WTC11 (cell line): ENCODE data around the genes BARD1 and MARCHF4.

DNA sequence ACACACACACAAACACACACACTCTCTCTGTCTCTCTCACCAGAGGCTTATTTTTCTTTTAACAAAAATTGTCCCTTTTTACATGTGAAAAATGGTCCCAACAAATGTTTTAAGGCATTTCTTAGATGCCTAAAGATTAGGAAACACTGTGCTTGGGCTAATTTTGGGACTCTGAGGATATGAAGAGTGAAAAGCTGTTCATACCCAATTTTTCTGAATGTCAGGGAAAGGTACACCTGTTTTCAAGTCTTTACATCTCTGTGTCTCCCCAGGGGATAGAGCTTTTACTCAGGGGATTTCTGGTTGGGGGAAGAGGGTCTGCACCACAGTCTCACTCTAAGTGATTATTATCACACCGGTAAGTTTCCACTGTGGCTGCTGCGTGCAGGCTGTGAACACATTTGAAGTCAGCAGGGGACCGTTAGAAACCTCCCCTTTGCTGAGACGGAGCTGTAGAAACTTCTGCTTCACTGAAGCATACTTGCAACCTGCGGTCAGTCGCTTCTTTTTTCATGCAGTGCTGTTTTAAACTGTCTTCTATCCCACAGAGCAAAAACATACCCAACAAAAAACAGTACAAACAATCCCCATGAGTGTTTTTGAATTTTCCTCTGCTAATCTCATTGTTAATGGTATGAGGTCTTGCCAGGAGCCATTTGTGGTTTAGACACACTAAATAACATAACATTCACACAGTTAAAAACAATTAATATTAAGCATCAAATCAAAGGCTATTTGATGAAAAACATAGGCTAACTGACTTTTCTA lies 51.2 kb upstream of the SPAG16 start:
- PRO-cap, result no peak

- PRO-cap, result no peak
These were observed 45.3 kb upstream of the SPAG16 start for GRCh38 chr2:213238653-213239659.

GRCh38 chr2:214799745-214800308 lies 9.7 kb downstream of the BARD1 start:
- PRO-cap, result no peak

GRCh38 chr2:214809329-214810431 lies at the start of gene BARD1:
Gene BARD1, minus strand, starts transcription at chr2:214809683.
- PRO-cap, result unidirectional peak, minus-strand start at chr2:214809585; unidirectional peak, minus-strand start at chr2:214809683; unidirectional peak, minus-strand start at chr2:214809711; bidirectional peak, plus-strand start at chr2:214810275, minus-strand start at chr2:214810135

DNA sequence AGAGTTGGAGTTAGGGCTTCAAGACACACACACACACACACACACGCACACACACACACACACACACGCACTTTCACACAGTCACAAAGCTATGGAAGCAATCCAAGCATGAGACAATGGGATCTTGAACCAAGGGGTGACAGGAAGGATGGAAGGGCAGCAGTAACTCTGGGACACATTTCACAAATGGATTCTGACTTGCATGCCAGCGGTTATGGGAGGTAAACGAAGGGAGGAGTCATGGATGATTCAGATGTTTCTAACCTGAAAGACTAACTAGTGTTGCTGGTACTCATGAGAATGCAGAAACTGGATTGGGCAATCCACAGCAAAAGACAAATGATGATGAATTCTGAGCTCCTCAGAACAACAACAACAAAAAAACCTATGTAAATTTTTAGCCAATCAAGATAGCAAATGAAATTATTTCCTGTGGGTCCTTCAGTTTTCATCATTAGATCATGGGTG lies 32.8 kb downstream of the ABCA12 start:
- PRO-cap, result no peak

DNA sequence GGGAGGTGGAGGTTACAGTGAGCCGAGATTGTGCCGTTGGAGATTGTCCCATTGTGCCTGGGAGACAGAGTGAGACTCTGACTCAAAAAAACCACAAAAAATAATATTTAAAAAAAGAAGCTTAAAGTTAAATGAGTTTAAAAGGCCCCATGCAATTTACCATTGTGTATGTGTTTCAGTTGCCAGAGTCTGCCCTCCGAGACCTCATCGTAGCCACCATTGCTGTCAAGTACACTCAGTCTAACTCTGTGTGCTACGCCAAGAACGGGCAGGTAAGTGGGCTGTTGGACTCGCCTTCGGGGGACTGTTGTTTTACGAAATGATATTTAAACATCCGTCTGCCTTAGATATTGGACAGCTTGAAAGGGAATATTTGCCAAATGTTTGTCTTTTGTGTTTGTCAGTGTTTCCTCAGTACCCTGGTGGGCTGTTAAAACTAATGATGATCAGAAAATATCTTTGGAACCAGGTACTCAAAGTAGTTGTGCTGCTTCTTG lies 32.8 kb downstream of the ATIC start:
- PRO-cap, result no peak

- PRO-cap, result no peak
These were observed 37.0 kb downstream of the ATIC start for GRCh38 chr2:215348687-215349401.

- PRO-cap, result no peak
These were observed 12.5 kb downstream of the FN1 start for GRCh38 chr2:215423149-215423989.

- PRO-cap, result no peak
These were observed 222.0 kb upstream of the FN1 start for GRCh38 chr2:215657819-215658312.

- PRO-cap, result no peak
These were observed at the start of gene MARCHF4 for GRCh38 chr2:216371786-216372708. Gene MARCHF4, minus strand, starts transcription at chr2:216372483.

- PRO-cap, result no peak
These were observed 42.7 kb upstream of the RPL37A start for GRCh38 chr2:216455865-216456394.

- PRO-cap, result unidirectional peak, plus-strand start at chr2:216507797; unidirectional peak, plus-strand start at chr2:216507845
These were observed 9.1 kb downstream of the RPL37A start for GRCh38 chr2:216507498-216508398.

- PRO-cap, result no peak
These were observed 36.9 kb downstream of the RPL37A start for GRCh38 chr2:216535290-216536111.

DNA sequence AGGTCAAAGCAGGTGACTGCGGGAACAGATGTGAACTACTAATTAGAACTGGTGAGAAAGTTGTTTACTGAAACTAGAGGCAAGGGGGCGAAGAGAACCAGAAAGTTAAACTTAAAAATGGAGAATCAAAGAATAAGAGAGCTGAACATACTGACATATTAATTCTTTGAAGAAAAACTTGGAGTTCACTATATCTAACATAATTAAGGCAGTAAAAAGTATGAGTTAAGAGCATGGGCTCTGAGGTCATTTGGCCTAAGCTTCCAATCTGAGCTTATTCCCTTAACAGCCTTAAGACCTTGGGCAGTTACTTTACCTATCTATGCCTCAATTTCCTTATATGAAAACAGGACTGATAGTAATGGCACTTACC lies 66.9 kb downstream of the RPL37A start:
- PRO-cap, result no peak

DNA sequence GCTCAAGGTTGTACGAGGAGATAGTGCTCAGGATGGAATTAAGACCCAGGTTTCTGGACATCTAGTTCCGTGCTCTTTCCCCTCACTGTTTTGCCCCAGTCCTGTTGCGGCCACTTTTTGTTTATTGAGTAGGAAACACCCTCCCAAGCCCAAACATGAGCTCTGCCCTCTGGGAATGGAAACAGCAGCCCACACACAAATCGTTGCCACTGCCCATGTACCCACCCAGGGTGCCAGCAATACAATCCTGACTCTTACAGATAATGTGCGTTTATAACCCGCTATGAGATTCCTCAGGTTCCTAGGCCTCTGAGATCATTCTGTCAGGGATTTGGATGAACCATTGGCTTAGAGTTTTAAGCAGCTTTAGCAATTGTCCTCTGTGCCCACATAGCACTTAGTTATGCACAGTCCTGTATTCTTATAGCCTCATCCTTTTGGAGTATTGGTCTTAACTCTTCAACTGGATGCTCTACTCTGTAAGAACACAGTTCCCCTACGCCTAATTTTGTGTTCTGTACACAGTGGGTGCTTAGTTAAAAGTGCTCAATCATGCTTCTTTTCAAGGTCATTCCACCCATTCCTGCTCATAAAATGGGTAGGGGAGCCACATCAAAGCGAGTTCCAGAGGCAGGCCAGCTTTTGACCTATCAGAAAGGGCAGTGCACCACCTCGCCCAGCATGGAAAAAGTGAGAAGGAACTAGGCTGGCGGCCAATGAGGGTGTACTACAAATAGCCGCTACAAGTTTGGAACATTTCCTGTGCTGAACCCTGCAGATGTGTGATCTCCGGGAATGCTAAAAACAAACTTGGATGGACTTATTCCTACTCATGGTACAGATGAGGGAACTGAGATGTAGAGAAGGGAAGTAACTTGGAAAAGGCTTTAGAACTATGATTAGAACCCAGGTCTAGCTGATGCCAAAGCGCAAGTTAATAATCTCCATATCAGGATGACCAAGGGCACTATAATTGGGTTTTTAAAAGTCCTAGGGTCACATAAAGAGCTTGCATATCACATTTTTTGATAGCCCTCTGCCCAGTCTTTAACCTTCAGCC lies 60.2 kb upstream of the IGFBP2 start:
- PRO-cap, result no peak

GRCh38 chr2:216633532-216634273 lies 483 bp downstream of the IGFBP2 start:
- PRO-cap, result no peak

- PRO-cap, result no peak
These were observed 1.9 kb upstream of the IGFBP5 start for GRCh38 chr2:216697131-216697797.

- PRO-cap, result no peak
These were observed 19.9 kb upstream of the IGFBP5 start for GRCh38 chr2:216715270-216715534.

GRCh38 chr2:216802641-216803305 lies 57.1 kb downstream of the TNP1 start:
- PRO-cap, result no peak

- PRO-cap, result no peak
These were observed 52.1 kb downstream of the TNP1 start for GRCh38 chr2:216807673-216808342.